ENCODE measurements around the gene TMPRSS4.

- PRO-cap, 3 experiments: peak in 2 of 3 experiments; most common plus-strand start chr11:115503484 (in 2); most common minus-strand start chr11:115503061 (in 1)
- RAMPAGE, long total RNA: no peak
These were observed 1.0 kb downstream of the CADM1 start for GRCh38 chr11:115502920-115503819.

DNA sequence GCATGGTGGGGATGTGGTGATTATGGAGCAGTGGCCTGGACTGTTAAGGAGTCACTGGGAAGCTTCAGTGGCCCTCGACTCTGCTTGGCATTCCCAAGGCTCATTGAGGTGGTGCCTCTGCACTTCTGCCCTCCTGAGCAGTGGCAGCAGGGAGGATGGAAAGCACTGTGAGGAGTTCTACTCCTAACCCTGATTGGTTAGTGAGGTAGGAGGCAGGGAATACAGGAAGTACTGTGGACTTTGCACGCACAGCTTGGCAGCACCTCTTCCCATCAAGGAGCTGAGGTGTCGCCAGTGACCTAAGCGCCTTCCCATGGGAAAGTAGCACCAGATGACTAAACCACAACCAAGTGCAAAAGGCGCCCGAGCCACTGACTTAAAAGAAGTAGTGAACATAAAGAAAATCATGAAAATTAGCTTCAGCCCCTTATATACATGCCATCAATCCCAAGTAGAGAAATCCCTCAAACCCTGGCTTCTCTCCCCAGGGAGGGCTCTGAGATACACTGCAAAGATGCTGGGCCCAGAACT is 152.5 kb upstream of the CADM1 start:
- PRO-cap, 3 experiments: no peak in any of the 3 experiments
- RAMPAGE, long total RNA: no peak

- PRO-cap, 3 experiments: no peak in any of the 3 experiments
- RAMPAGE, long total RNA: no peak
These were observed 625.1 kb downstream of the BUD13 start for GRCh38 chr11:116147719-116148046.

GRCh38 chr11:116984128-116984656 is 114.0 kb downstream of the SIK3 start:
- PRO-cap, 3 experiments: no peak in any of the 3 experiments
- RAMPAGE, long total RNA: no peak

DNA sequence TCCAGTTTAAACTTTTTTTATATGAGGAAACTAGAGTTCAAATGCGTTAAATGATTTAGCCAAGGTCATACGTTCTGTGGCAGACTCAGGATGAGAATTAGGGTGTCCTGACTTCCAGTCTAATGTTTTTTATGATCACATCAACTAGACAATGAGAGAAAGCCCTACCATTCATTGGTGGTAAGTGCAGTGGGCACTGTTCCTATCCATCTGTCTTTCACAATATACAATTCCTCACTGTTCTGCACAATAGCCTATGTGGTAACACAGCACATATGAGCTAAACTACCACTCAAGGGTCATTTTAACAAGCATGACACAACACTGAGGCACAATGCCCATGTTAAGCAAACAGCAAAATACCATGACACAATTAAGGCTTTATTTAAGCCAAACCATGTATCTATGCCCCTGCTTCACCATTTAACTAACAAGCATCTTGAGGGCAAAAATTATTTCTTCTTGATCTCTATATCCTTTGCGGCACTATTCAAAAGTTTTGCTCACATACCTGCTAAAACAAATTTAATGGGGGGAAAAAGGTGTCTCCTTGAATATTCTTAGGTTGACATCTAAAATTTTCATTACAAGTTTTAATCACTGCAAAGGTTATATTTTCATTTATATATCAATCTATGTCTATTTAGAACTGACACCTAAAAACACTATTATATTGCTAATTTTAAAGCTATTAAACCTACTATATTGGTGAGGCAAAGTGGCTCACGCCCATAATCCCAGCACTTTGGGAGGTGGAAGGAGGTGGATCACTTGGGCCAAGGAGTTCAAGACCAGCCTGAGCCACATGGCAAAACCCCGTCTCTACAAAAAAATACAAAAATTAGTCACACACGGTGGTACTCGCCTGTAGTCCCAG is 52.1 kb downstream of the SIK3 start:
- PRO-cap, 3 experiments: no peak in any of the 3 experiments
- RAMPAGE, long total RNA: no peak

GRCh38 chr11:117143433-117143761 is 690 bp upstream of the PAFAH1B2 start:
- PRO-cap, 3 experiments: peak in 2 of 3 experiments; most common plus-strand start chr11:117143601 (in 1); most common minus-strand start chr11:117143550 (in 1)
- RAMPAGE, long total RNA: no peak

DNA sequence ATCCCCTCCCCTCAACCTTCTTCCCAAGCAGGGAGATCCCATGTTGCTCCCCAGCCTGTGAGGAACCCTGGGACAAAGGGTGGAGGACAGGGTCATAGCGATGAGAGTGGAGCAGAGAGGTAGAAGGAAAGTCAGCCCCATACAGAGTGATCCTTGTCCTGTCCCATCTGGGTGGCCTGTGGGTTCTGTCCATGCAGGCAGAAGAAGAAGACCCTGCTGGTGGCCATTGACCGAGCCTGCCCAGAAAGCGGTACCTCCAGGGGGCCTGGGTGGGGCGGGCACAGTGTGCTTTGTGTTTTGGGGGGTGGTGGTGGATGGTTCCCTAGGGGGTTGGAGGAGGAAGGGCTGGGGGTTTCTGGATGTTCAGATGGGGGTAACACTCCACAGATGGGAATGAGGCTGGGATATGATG is 7.8 kb downstream of the SIDT2 start:
- PRO-cap, 3 experiments: no peak in any of the 3 experiments
- RAMPAGE, long total RNA: no peak

- PRO-cap, 3 experiments: no peak in any of the 3 experiments
- RAMPAGE, long total RNA: no peak
These were observed 7.6 kb upstream of the TAGLN start for GRCh38 chr11:117191453-117192061.

- PRO-cap, 3 experiments: no peak in any of the 3 experiments
- RAMPAGE, long total RNA: no peak
These were observed 1.3 kb downstream of the PCSK7 start for GRCh38 chr11:117230143-117231482.

GRCh38 chr11:117299173-117300106 is 16.6 kb downstream of the BACE1 start:
- PRO-cap, 3 experiments: no peak in any of the 3 experiments
- RAMPAGE, long total RNA: no peak

- PRO-cap, 3 experiments: no peak in any of the 3 experiments
- RAMPAGE, long total RNA: no peak
These were observed 43.4 kb downstream of the CEP164 start for GRCh38 chr11:117371027-117371471.

- PRO-cap, 3 experiments: peak in 1 of 3 experiments; most common plus-strand start chr11:117535720 (in 1); most common minus-strand start chr11:117535627 (in 1)
- RAMPAGE, long total RNA: no peak
These were observed 207.8 kb downstream of the CEP164 start for GRCh38 chr11:117535133-117536188.

GRCh38 chr11:117536189-117536394 is 208.4 kb downstream of the CEP164 start:
- PRO-cap, 3 experiments: no peak in any of the 3 experiments
- RAMPAGE, long total RNA: no peak

- PRO-cap, 3 experiments: no peak in any of the 3 experiments
- RAMPAGE, long total RNA: no peak
These were observed 7.2 kb downstream of the FXYD2 start for GRCh38 chr11:117817222-117817929.

DNA sequence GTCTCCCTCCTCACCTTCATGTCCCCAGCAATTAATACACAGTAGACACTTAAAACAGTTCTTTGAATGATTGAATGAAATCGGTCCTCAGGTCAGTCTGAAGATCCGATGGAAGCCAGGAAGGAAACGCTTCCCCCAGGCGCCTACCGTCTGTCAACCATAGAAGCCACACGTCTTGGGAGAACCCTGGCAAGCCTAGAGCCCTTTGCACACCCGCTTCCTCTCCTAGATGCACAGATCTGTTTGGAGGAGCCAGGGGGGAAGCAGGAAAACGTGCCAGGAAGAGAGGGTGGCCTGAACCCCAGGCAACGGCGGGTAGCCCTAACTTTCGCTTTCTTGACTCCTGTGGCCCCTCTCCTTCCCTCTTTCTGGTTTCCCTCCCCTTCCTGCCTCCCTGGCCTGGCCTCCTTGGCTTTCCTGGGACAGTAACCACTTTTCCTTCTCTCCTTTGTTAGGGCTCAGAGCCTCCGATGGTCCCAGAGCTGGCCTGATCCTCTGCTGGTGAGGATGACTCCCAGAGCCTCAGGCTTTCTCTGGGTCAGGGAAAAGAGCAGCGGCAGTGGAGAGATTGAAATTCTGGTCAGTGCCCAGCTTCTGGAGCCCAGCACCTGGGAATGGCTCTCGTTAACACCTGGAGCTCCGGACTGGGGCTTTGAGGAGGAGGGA is 2.1 kb downstream of the FXYD6 start:
- PRO-cap, 3 experiments: no peak in any of the 3 experiments
- RAMPAGE, long total RNA: no peak

GRCh38 chr11:117980613-117981022 is 5.6 kb upstream of the IL10RA start:
- PRO-cap, 3 experiments: no peak in any of the 3 experiments
- RAMPAGE, long total RNA: no peak

DNA sequence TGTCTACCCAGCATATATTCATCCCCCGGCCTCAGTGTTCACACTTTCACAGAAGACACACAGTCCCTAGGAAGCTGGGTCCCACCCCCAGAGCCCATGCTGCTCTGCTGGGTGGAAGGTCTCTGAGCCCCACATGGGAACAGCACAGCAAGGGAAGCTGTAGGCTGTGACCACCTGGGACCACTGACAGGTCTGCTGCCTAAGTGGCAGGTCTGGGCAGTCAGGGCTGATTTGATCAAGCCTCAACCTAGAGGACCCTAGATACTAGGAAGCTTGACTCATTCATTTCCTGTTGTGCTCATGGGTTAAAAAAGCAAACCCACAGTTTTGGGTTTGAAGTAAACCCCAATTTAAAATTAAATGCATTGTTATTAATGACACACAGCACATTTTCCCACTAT is 16.9 kb downstream of the IL10RA start:
- PRO-cap, 3 experiments: no peak in any of the 3 experiments
- RAMPAGE, long total RNA: no peak

DNA sequence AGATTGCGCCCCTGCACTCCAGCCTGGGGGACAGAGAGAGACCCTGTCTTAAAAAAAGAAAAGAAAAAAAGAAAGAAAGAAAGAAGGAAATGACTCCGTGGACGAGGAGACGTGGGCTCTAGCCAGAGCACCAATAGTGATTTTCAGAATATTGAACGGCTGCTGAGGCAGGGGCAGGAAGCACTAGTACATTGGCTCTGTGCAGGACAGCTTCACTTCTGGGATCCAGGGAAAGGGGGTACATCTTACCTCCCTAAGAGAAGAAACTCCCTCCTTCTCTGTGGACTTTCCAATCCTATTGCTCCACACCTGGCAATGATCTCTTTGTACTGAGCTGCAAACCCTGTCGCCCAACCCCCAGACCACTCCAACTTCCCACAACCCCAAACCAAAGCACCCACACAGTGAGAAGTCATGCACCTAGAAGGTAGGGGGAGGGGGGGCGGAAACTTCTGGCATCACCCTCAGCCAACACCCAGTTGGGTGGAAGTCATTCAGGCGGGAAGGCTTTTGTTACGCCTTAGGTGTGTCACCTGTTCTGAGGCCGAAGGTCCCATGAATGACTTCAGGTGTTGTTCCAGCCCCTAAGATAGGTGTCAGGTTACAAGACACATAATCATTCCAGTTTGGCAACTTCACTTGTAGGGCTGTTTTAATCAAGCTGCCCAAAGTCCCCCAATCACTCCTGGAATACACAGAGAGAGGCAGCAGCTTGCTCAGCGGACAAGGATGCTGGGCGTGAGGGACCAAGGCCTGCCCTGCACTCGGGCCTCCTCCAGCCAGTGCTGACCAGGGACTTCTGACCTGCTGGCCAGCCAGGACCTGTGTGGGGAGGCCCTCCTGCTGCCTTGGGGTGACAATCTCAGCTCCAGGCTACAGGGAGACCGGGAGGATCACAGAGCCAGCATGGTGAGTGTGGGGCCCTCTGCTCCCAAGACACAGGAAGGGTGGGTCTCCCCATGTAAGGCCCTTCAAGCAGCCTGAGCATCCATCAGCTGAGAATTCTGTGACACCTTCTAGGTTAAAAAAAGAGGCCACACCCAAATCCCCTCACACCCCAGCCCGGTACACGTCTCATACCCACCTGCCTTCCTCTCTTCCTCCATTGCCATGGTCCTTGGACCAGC is at the start of gene TMPRSS4:
TMPRSS4 (plus strand) TSS at position 682 of the 1,127 bp plus-strand sequence.
- PRO-cap, 3 experiments: no peak in any of the 3 experiments
- RAMPAGE, long total RNA: no peak

GRCh38 chr11:118083112-118083530 is 3.6 kb downstream of the SMIM35 start:
- PRO-cap, 3 experiments: no peak in any of the 3 experiments
- RAMPAGE, long total RNA: no peak

DNA sequence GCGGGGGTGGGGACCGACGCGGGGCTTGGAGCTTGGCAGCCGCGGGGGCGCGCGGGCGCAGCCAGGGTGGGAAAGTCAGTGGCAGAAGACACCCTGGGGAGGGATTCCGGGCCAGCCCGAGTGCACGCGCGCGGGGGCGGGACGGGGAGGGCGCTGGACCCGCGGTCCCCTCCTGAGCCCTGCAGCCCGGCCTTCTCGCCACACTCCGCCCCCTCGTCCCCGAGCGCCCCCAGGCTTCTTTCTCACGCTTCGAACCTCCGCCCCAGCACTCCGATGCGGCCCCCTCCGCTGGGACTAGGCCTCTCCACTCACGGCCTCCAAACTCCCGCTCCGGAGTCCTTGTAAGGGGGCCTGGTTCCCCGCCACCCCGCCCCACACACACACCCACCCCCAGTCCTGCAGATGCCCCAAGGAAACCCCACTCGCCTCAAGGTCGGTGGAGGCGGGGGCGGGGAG is 6.7 kb downstream of the SCN4B start:
- PRO-cap, 3 experiments: peak in 2 of 3 experiments; most common plus-strand start position 226 of the sequence (in 1); most common minus-strand start position 207 of the sequence (in 2)
- RAMPAGE, long total RNA: no peak

All from cerebellum (tissue), 5 donors.